SK-N-SH (cell line): ENCODE data around the gene NUDT21.

GRCh38 chr16:54430186-54431066, 143.8 kb upstream of the IRX3 start:
- RRBS = no CpG with 5 or more reads among the region's 19 CpGs
CAGE:
- cytosol, long polyA plus RNA = no peak
- long polyA plus RNA = no peak
- nucleus, long polyA plus RNA = no peak

- RRBS = no CpG with 5 or more reads among the region's 1 CpG
CAGE:
- cytosol, long polyA plus RNA = no peak
- long polyA plus RNA = no peak
- nucleus, long polyA plus RNA = no peak
Measured at GRCh38 chr16:54459014-54459387, 172.4 kb upstream of the IRX3 start.

DNA sequence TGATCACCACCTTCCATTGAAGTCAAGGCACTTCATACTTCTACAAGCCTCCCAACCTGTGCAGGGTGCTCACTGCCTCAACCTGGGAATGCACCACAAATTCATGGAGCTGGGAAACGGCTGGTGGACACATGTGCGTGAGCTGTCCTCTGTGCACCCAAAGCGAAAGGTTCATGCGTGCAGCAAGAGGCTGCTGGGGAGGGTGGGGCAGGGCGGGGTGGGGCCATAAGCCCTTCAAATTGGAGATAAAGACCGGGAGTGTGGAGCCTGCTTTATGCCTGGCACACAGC, 302.8 kb upstream of the IRX3 start:
- RRBS = no CpG with 5 or more reads among the region's 6 CpGs
CAGE:
- cytosol, long polyA plus RNA = no peak
- long polyA plus RNA = no peak
- nucleus, long polyA plus RNA = no peak

GRCh38 chr16:54934453-54935403, 4.1 kb downstream of the IRX5 start:
- RRBS = no CpG with 5 or more reads among the region's 37 CpGs
CAGE:
- cytosol, long polyA plus RNA = no peak
- long polyA plus RNA = no peak
- nucleus, long polyA plus RNA = no peak

DNA sequence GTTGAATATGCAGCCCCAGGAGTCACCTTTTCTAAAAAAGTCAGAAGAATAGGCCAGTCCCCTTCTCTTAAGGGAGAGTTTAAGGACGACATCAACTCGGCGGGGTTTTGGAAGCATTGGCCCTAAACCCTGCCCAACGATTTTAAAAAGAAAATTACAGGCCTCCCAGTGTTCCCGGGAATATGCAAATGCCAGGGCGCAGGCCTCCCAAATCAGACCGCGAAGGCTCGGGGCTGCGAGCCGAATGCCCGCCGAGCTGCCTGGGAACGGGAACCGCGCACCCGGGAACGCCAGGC, 5.5 kb downstream of the IRX5 start:
- RRBS = 98% methylated on average over 9 of the region's 18 CpGs
CAGE:
- cytosol, long polyA plus RNA = no peak
- long polyA plus RNA = no peak
- nucleus, long polyA plus RNA = no peak

- RRBS = 98% methylated on average over 7 of the region's 40 CpGs
CAGE:
- cytosol, long polyA plus RNA = no peak
- long polyA plus RNA = no peak
- nucleus, long polyA plus RNA = no peak
Measured at GRCh38 chr16:54937814-54938447, 7.3 kb downstream of the IRX5 start.

DNA sequence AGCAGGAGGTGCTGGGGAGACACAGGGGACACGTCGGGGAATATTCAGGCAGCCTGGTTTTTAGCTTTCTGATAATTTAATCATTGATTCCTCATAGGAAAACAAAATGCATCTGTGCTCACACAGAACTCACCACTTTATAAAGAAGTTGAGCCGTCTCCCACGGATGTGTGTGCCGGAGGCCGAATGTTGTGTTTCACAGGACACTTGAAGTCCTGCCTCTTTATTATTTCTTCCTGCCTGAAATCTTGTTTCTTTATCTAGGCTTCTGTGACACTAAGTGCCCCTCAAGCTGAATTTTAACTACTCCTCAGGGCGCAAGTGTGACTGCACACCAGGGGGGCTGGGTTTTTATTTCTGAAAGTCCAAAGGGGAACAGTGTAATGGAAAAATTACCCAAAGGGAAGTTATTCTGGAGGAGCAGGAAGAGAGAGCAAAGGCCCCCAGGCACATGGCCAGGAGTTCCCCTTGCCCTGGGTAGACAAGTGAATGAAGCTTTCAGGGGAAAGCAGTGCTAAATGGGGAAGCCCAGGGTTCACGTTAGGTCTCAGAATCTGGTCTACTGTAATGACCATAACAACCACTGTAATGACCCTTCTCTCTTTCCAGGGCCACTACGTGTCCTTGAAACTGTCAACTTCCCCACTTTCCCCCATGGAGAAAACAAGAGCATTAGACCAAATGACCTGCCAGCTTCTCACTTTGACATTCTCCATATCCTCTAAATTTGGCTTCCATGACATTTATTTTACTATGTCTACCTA, 34.3 kb upstream of the MMP2 start:
- RRBS = no CpG with 5 or more reads among the region's 9 CpGs
CAGE:
- cytosol, long polyA plus RNA = no peak
- long polyA plus RNA = no peak
- nucleus, long polyA plus RNA = no peak

DNA sequence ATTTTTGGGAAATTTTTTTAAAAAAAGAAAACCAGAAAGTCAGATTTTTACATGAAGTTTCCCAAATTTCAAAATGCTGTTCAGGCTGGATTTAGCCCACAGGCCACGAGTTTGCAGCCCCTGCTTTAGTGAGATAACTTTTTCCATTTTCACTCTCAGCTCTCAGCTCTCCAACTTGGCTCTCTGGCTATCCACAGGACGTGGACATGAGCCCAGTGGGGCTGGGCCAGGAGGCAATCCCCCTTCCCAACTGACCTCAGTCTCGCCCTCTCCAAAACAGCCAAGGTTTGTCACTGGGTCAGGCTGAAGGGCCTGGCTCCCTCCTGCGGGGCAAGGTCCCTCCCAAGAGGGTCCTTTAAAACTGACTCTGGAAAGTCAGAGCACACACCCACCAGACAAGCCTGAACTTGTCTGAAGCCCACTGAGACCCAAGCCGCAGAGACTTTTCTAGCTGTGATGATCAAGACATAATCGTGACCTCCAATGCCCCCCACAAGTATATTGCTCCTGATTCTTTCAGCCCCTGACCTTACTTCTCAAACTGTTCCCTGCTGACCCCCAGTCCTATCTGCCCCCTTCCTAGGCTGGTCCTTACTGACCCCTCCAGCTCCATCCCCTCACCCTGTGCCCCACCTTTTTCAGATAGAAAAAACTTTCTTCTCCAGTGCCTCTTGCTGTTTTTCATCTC, 1.7 kb upstream of the MMP2 start:
- RRBS = no CpG with 5 or more reads among the region's 6 CpGs
CAGE:
- cytosol, long polyA plus RNA = no peak
- long polyA plus RNA = no peak
- nucleus, long polyA plus RNA = no peak

- RRBS = no CpG with 5 or more reads among the region's 15 CpGs
CAGE:
- cytosol, long polyA plus RNA = no peak
- long polyA plus RNA = start-site peak on the plus strand at chr16:55509544-55509731, 32 and 32 reads in 2 replicates
- nucleus, long polyA plus RNA = no peak
Measured at GRCh38 chr16:55509528-55510090, 737 bp downstream of the LPCAT2 start.

GRCh38 chr16:55613916-55614457, 41.8 kb upstream of the SLC6A2 start:
- RRBS = no CpG with 5 or more reads among the region's 4 CpGs
CAGE:
- cytosol, long polyA plus RNA = no peak
- long polyA plus RNA = no peak
- nucleus, long polyA plus RNA = no peak

GRCh38 chr16:56295788-56296113, 104.5 kb downstream of the GNAO1 start:
- RRBS = no CpG with 5 or more reads among the region's 6 CpGs
CAGE:
- cytosol, long polyA plus RNA = no peak
- long polyA plus RNA = no peak
- nucleus, long polyA plus RNA = no peak

GRCh38 chr16:56299107-56299520, 107.8 kb downstream of the GNAO1 start:
- RRBS = no CpG with 5 or more reads among the region's 5 CpGs
CAGE:
- cytosol, long polyA plus RNA = no peak
- long polyA plus RNA = no peak
- nucleus, long polyA plus RNA = no peak

DNA sequence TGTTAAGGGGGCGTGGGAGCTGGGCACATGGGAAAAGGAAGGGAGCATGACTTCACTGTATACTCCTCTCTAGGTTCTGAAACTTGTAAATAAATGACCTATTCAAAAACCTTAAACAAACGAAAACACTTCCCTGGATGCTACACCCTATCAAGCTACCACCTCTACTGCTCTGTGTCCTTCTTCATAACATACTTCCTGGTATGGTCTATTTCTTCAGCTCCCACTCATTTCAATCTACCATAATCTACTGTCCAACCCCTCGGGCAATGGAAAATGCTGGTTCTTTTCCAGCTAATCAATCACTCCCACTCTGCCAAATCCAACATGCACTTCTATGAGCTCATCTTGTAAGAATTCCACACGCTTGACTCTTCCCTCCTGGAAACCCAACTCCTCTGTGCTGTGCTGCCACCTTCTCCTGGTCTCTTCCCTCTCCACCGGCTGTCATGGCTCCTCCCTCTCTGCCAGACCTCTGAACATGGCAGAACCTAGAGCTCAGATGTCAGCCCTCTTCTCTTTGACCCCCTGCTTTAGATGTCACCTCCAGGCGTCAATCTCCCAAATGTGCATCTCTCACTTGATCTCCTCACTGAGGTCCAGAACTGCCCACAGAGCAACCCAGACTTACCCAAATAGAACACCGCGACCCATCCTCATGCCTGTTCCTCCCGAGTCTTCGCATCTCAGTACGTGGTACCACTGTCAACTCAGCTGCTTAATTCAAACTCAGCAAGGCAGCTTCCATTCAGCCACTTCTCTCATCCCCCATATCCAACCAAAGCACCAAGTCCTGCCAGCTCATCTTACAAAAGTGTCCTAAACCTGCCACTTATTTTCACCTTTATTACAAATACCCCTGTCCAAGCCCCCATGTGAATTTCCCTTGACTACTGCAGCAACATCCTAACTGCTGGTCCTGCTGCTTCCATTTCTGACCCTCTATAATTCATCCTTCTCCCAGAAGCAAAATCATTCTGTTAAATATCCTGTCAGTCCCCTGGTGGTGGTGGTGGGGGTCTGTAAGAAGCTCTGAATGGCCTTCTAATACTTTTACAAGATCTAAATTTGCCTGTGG, 42.1 kb downstream of the AMFR start:
- RRBS = no CpG with 5 or more reads among the region's 11 CpGs
CAGE:
- cytosol, long polyA plus RNA = no peak
- long polyA plus RNA = no peak
- nucleus, long polyA plus RNA = no peak

- RRBS = no CpG with 5 or more reads among the region's 12 CpGs
CAGE:
- cytosol, long polyA plus RNA = no peak
- long polyA plus RNA = no peak
- nucleus, long polyA plus RNA = no peak
Measured at GRCh38 chr16:56385767-56386462, 39.4 kb downstream of the AMFR start.

DNA sequence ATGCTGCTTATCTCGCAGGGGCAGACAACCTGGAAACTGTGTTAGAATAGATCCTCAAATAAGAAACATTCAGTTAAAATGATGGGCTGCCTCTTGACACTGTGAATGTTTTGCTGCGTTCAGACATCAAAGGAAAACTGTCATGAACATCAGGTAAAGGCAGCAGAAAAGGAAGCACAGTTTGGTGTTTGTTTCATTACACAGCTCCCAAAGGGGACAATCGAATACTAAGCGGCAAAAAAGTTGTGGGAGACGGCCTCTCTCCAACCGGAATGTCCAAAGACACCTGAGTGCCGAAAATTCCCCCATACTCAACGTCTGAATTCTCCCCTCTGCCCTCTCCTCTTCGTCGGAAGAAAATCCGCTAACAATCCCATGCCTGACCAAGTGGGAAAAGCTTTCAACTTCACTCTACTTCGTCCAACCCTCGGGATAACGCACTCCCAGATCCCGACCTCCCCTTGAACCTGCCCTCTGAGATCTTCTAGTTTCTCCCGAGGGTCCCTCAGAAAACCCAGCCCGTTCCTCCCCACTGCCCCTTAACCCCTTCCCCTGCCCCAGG, 1.1 kb downstream of the AMFR start:
- RRBS = no CpG with 5 or more reads among the region's 17 CpGs
CAGE:
- cytosol, long polyA plus RNA = no peak
- long polyA plus RNA = no peak
- nucleus, long polyA plus RNA = no peak

- RRBS = under 1% methylated on average over 9 of the region's 51 CpGs
CAGE:
- cytosol, long polyA plus RNA = start-site peak on the minus strand at chr16:56451155-56451334, 2,405 and 2,717 reads in 2 replicates
- long polyA plus RNA = start-site peak on the minus strand at chr16:56451155-56451342, 2,796 and 2,497 reads in 2 replicates
- nucleus, long polyA plus RNA = start-site peak on the minus strand at chr16:56451155-56451162, 63 and 119 reads in 2 replicates; start-site peak on the minus strand at chr16:56451259-56451335, 551 and 1,267 reads in 2 replicates
Measured at GRCh38 chr16:56450626-56451427, at the start of gene NUDT21. Gene NUDT21, minus strand, starts transcription at chr16:56451332.

DNA sequence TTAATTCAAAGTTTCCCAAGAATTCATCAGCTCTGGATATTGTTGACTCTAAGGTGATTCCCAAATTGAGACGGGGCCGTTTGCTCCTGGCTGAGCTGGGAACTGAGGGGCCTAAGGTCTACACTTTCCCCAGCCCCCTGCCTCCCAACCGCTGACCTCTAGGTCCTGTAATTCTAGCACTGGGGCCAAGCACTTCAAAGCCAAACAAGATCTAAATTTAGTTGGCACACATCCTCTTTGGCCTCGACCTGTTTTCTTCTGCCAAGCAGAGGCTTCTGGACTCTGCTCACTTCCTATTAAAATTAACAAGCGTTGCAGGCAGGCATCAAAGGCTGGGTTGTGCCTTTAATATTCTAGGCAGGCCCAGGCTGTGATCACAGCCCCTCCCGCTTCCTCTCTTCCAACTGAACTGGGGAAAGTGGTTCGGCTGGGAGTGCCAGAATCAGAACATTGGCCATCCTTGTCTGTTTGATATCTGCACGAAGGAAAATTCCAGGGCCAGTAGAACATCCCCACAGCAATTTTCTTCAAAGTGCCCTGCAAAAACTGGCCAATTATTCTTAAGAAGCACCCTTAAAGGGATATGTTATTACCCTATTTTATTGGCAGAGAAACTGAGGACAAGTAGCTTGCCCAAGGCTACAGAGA, 13.0 kb upstream of the MT4 start:
- RRBS = no CpG with 5 or more reads among the region's 8 CpGs
CAGE:
- cytosol, long polyA plus RNA = no peak
- long polyA plus RNA = no peak
- nucleus, long polyA plus RNA = no peak

- RRBS = 76% methylated on average over 10 of the region's 35 CpGs
CAGE:
- cytosol, long polyA plus RNA = no peak
- long polyA plus RNA = no peak
- nucleus, long polyA plus RNA = no peak
Measured at GRCh38 chr16:56647433-56648435, 4.0 kb upstream of the MT1B start.

DNA sequence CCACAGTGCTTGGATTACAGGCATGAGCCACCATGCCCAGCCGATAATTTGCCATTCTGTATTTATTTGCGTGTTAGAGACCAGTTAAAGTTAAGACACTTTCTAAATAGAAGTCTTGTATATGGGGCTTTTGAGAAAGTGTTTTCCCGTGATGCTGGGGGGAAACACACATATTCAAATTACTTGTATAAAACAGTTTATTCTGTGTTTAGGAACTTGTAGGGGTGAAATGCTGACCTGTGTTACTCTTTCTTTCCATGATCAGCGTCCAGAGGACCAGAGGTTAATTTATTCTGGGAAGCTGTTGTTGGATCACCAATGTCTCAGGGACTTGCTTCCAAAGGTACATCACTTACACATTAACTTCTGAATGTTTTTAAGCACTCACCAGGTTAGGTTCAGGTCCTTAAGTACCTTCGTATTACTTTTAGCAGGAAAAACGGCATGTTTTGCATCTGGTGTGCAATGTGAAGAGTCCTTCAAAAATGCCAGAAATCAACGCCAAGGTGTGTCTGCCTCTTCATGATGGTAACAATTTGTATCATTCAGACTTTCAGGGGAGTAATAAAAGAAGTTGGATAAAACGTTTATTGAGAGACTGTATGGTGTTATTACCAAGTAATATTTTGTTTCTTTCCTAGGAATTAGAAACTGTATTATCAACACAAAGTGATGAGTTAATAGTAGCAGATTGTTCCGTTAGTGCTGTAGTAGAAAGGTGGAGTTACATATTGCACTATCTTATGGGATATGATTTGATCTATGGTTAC, 3.2 kb downstream of the HERPUD1 start:
- RRBS = no CpG with 5 or more reads among the region's 9 CpGs
CAGE:
- cytosol, long polyA plus RNA = no peak
- long polyA plus RNA = no peak
- nucleus, long polyA plus RNA = no peak

- RRBS = no CpG with 5 or more reads among the region's 8 CpGs
CAGE:
- cytosol, long polyA plus RNA = no peak
- long polyA plus RNA = no peak
- nucleus, long polyA plus RNA = no peak
Measured at GRCh38 chr16:56951312-56951787, 10.4 kb upstream of the CETP start.